Right cardiac atrium (tissue), 1 donor: ENCODE measurements around the gene TEX36.

DNA sequence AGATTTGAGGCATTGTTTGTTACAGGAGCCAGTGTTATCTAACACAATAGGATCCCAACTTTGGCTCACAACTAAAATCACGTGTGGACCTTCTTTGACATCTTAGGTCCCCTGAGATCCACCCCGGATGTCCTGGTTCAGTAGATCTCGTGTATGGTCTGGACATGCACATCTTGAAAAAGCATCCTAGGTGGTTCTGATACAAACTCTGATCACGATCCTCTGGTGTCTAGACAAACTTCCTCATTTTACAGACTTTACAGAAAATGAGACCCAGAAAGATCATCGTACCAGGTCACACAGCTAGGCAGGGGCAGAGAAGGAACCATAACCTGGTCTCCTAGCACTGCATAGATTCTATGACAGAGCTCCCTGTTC, 30.7 kb upstream of the CHST15 start:
- PRO-cap: no peak

DNA sequence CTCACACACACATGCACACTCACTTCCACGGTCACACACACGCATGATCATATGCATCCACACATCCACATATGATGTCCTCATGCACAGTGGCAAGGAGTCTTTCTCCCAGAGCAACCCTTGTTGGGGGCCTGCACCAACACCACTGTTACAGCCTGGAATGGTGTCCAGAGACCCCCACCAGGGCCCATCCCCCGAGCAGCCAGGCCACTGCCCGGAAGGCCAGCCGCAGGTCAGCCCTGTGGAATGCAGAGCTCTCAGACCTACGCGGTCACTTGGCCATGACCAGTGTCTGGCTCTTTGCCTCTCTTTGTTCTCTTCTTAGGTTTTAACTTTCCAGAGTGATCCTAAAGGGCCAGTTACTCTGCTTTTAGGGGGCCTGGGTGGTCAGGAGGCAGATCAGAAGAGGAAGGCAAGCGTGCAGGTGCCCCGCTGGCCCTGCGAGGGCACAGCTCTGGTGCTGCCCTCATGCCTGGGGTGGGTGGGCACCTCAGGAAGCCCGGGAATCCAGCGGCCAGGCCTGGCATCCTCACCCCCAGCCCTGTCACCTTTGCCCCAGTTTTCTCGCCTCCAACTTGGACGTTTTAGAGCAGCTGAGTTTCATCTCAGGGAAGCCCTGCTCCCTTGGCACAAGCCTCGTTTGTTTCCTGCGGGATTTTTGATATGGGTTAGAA, 62.4 kb upstream of the CHST15 start:
- PRO-cap: unidirectional peak, plus-strand start at position 397 of the sequence

- PRO-cap: no peak
These were observed 77.1 kb downstream of the OAT start for GRCh38 chr10:124341511-124342135.

- PRO-cap: no peak
These were observed 27.3 kb downstream of the LHPP start for GRCh38 chr10:124488973-124489280.

- PRO-cap: no peak
These were observed 31.8 kb downstream of the LHPP start for GRCh38 chr10:124493391-124493880.

GRCh38 chr10:124589614-124589997, 128.0 kb downstream of the LHPP start:
- PRO-cap: no peak

DNA sequence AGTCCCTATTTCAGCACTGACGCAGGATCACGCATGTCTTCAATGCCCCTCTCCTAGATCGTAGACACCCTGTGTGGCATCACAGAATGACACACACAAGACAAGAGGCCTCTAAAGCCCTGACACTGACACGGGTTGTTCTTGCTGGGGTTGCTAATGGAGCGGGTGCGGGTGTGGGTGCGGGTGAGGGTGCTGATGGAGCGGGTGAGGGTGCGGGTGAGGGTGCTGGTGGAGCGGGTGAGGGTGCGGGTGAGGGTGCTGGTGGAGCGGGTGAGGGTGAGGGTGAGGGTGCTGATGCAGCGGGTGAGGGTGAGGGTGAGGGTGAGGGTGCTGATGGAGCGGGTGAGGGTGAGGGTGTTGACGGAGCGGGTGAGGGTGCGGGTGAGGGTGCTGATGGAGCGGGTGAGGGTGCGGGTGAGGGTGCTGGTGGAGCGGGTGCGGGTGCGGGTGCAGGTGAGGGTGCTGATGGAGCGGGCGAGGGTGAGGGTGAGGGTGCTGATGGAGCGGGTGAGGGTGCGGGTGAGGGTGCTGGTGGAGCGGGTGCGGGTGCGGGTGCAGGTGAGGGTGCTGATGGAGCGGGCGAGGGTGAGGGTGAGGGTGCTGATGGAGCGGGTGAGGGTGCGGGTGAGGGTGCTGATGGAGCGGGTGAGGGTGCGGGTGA, 133.9 kb downstream of the FAM53B start:
- PRO-cap: no peak

DNA sequence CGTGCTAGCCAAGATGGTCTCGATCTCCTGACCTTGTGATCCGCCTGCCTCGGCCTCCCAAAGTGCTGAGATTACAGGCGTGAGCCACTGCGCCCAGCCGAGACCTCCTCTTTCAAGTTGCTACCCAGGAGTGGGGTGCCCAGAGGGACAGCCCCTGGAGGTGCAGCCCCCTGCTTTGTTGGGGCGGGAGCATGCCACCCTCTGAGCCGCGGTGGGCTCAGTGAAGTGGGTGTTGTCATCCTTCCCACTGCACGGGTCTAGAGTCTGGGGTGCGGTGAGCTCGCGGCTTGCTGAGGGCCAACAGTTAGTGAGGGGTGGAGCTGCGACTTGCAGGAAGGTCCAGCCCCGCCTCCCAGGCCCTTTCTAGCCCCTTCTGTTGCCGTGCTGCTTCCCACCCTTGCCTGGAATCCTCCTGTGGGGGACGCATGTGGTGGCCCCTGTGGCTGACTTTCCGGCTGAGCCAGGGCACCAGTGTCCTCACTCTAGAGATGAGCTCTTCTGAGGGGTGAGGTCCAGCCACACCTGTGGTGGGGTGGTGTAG, 128.2 kb downstream of the FAM53B start:
- PRO-cap: no peak

DNA sequence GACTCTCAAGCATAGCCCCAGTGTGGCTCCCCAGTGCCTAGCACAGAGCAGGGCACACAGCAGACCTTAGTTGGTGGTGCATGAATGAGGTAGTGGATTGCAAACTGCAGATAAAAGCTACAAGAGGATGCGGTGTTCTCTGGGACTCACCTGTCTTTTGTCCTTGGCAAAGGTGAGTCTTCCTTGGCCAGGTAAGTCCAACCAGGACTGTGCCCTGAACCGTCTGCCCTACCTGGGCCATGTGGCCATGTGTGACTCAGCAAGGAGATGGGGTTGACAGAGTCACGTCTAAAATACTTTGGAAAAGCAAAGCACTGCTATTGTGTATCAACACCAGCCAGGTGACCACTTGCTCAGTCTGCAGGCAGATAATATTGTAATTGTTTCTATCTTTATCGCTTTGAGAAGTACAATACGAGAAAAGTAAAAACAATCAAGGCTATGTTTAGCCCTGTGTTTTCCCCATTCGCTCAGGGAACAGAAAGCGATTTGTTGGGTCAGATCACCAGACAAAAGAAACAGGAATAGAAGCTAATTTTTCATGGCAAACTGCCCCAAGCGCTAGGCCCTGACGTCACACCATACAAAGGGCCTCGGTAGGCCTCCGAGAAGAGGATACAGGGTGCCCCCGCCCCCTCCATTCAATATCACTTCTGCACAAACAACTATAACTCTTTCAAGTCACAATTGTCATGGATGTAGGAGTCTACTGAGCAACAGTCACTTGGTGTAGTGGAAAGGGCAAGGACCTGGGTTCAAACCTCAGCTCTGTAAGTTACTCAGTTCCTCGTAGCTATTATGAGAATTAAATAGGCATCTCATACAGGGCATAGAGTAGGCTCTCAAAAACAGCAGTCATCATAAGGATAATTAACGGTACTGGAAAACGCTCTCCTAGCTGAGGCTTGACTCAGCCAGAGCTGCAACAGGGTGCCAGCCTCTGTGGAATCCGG, 57.2 kb downstream of the FAM53B start:
- PRO-cap: no peak

DNA sequence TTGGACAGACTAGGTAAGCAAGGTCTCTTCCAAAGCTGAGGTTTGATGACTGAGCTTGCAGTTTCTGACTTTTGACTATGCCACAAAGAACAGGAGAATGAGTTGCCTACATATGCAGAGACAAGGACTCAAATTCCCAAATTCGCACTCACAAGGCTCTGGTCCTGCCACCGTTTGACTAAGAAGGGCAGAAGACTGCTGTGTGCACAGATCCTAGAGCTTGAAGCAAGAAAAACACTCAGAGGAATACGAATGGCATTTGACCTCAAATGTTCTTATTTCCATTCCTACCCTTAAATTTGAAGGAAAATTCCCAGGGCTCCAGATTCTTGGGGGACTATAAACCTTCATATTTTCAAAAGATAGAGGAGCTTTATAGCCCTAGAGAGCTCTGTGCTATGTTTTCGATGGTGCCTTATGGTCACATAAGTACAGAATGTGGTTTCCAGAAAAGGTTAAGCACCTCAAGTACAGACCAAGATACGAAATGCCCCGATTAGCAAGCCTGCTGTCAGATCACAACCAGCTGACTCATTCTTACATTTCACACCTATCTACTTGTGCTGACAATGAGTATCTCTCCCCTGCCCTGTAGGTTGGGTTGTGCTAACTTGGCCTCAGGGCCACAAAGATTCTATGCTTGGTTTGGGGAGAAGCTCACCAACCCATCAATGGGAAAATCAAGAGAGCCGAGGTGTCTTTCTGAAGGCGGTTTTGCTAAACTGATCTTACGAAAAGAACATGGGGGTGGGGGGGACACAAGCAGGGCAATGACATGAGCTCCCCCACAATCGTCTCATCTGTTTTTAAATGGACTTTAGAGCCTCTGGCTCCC, 55.4 kb downstream of the FAM53B start:
- PRO-cap: no peak

DNA sequence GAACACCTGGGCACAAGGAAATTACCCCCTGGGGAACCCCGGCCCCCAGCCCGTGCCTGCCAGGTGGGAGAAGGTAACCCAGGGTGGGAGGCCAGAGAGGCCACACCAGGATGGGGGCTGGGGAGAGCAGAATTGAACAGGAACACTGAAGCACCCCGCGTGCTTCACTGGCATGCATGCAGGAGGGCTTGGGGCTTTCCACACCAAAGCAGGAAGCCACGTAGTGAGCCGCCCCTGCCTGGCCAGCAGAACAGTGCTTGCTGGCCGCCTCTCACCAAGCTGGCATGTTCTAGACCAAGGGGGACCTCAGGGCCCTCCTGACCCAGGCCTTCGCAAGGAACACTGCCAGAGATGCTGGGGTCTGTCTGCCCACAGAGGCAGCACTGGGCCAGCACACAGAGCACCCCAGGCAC, 46.0 kb downstream of the FAM53B start:
- PRO-cap: no peak

DNA sequence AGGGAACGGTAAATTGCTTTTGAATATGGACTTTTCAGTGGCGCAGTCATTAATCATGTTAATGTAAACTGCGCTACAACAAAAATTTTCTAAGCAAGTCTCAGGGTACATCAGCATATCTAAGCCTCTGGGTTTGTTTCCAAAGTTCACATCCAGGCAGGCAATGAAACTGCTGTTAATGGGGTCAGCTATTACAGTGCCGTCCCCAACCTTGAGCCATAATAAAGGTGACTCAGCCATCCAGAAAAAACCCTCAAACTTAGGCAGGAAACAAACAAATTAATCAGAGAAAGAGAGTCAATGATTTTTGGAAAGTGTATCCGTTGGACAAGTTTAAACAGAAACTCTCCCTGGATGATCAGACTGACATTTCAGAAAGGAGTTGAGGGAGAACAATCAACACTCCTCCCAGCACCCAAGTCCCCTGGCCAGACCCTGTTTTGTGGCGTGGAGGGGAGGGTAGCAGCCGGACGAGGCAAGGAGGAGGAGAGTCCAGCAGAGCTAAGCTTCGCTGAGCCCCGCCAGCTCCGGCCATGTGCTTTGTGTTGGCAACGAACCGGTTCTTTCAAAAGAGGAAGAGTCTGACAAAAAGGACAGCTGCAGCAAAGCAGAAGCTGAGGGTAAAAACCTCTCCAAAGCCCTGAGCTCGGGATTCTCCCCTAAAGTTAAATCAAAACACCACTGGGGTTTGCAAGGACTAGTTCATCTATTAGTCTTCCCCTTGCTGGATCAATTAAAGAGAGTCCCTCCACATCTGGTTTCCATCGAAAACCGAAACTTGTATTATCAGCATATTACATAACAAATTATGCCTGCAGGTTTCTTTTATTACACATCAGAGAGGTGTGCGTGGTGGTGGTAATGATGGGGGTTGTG, 3.6 kb downstream of the FAM53B start:
- PRO-cap: no peak

GRCh38 chr10:124755532-124755930, 11.4 kb upstream of the FAM53B start:
- PRO-cap: no peak

- PRO-cap: no peak
These were observed 25.8 kb upstream of the ZRANB1 start for GRCh38 chr10:124916092-124916459.

DNA sequence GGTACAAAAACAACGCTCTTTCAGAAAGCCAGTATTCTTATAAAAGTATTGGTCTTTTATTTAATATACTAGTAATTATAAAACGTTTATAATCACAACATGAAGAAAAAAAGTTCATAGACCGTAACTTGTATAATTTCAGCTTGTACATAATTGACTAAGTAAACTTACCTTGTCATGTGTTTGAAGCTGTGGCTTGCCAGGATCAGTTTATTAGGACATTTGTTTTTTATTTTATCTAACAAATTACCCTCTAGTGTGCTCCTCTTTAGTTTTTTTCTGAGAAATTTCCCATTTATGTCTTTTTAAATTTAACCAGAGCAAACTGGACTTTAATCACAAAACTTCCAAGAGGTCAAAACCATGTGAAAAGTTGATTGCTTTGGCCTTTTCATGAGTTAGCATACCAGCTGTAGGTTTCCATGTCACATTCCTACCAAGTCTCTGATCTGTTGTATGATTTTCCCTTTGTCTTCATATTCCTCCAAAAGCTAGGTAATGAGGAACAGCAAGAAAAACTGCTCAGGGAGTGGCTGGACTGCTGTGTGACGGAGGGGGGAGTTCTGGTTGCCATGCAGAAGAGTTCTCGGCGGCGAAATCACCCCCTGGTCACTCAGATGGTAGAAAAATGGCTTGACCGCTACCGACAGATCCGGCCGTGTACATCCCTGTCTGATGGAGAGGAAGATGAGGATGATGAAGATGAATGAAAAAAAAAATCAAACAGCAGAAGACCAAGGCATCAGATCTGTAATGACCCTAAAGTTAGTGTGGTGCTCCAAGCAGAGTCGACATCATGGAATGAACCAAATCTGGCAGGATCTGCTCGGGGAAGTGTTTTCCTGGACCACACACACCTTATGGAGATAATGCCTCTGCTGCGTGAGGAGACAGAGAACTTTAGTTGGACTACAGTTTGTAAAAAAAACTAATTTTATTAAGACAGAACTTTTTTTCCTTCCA, 42.6 kb downstream of the ZRANB1 start:
- PRO-cap: no peak

DNA sequence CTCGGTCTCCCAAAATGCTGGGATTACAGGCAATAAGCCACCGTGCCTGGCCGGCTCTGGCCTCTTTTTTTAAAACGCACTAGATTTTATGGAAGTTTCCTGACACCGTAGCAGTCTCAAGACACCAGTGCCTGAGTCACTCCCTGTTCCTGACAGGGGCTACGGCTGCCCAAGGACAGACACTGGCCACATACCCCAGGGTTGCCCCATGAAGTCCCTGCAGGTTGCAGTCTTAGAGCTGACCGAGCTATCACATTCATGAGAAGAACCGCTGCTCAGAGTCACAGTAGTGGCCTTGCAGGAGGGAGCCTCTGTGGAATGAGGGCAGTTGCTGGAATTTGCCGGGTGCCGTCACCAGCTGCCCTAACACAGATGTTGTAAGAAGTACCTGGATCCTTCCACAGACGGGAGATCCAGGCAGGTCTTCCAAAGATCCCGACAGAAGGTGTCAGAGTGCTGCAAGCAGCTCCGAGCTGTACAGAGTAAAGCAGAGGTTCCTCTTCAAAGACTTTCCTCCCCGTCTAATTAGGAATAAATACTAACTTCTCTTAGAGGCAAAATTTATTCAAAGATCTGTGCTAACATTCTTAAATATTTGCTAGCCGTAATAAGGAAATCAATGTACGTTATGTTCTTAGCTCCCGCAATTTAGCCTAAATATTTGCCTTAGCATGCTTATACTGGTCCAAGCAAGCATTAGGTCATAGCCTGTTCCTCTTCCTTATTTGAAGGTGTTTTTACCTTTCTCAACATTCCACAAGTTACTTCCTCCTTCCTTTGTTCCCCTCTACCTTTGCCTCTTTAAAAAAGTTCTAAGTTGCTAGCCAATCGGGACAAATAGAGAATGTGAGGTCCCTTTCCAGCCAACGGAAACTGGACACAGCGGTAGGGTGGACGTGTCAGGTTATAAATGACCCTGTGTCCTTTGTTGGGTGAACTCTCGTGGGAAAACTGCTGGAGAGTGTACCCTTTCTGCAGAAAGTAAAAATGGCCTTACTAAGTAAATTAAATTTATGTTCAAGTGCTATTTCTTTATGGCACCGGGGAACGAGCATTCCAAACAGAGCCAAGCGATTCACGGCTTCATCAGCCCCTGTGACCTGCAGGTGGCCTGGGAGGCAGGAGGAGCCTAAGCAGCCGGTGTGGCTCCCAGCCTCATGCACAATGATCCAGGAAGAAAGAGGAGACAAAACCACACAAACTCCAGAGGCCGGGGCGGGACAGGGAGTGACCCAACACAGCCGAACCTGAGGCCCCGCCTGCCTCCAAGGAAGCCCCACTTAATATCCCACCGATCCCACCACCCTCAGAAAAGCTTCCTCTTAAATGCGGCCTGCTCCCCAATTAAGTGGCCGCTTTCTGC, 19.2 kb downstream of the CTBP2 start:
- PRO-cap: no peak

GRCh38 chr10:125064879-125065797, 37.3 kb upstream of the CTBP2 start:
- PRO-cap: no peak

DNA sequence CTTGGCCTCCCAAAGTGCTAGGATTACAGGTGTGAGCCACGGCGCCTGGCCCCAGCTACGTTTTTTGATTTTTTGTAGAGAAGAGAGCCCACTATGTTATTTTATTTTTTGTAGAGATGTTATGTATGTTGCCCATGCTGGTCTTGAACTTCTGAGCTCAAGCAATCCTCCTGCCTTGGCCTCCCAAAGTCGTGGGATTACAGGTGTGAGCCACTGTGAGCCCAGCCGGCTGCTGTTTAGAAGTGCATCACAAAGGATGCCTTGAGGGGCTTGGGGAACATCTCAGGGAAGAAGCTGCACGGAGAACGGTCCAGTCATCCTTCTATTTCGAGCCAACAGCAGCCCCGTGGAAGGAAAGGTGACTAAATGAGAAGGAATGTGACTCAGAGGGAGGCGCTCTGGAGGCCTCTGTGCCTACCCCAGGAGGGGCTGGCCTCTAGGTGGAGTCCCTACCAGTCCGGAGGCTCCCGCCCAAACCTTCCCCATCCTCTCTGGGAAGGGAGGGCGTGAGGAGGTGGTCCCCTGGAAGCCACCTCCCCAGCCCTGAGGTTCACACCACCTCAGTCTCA, 56.2 kb upstream of the CTBP2 start:
- PRO-cap: no peak

DNA sequence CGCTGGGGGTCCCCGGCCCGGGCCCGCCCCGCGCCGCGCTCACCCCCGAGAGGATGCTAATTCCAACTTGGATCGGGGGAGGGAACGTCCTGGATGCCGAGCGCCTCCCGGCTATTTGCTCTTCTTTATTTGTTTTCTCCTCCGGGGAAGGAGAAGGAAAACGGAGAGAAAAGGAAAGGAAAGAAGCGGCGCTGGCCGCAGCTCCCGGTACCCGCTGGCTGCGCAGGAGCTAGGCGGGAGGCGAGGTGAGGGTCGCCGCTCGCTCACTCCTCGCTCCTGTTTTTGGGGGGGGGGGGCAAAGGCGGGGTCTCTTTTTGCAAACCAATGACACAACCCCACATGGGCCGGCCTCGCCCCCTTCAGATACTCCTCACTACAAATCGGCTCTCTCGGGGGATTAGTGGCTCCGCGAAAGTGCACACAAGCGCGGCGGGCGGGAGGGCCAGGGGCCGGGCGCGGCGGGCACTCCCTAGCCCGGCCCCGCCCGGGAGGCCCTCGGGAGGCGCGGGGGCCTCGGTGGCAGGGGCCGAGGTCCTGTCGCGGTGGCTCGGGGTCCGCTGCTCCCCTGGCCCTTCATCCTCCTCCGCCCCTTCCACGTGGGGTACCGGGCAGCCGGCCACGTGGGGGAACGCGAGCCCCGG, 133.0 kb upstream of the CTBP2 start:
- PRO-cap: bidirectional peak, plus-strand start at position 59 of the sequence, minus-strand start outside the sequence; bidirectional peak, plus-strand start at position 498 of the sequence, minus-strand start at position 284 of the sequence; bidirectional peak, plus-strand start outside the sequence, minus-strand start at position 567 of the sequence

DNA sequence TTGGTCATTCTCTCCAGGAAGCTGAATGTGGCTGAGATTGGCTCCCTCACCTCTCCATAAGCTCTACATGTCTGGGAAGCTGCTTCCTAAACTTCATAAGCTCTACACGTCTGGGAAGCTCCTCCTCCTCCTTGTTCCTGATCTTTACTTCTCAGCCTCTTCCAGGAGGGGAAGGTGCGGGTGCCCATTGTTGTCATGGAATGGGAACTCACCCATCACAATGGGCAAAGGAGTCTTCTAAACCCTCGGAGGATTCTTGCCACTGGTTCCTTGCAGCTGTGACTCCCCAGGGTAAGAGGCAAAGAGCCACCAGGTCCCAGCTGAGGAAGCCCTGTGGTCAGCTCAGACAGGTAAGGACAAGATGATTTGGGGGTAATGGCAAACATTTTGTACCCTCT, at the start of gene TEX36:
Gene TEX36, minus strand, starts transcription at position 182 of the 398 bp plus-strand sequence.
- PRO-cap: no peak